ENCODE results near the genes CSMD2 and GJB5.

- PRO-cap, result no peak
- RAMPAGE, long total RNA, 3 experiments, result no peak in any of the 3 experiments
Observed at GRCh38 chr1:32863164-32864108, 7.3 kb downstream of the FNDC5 start.

DNA sequence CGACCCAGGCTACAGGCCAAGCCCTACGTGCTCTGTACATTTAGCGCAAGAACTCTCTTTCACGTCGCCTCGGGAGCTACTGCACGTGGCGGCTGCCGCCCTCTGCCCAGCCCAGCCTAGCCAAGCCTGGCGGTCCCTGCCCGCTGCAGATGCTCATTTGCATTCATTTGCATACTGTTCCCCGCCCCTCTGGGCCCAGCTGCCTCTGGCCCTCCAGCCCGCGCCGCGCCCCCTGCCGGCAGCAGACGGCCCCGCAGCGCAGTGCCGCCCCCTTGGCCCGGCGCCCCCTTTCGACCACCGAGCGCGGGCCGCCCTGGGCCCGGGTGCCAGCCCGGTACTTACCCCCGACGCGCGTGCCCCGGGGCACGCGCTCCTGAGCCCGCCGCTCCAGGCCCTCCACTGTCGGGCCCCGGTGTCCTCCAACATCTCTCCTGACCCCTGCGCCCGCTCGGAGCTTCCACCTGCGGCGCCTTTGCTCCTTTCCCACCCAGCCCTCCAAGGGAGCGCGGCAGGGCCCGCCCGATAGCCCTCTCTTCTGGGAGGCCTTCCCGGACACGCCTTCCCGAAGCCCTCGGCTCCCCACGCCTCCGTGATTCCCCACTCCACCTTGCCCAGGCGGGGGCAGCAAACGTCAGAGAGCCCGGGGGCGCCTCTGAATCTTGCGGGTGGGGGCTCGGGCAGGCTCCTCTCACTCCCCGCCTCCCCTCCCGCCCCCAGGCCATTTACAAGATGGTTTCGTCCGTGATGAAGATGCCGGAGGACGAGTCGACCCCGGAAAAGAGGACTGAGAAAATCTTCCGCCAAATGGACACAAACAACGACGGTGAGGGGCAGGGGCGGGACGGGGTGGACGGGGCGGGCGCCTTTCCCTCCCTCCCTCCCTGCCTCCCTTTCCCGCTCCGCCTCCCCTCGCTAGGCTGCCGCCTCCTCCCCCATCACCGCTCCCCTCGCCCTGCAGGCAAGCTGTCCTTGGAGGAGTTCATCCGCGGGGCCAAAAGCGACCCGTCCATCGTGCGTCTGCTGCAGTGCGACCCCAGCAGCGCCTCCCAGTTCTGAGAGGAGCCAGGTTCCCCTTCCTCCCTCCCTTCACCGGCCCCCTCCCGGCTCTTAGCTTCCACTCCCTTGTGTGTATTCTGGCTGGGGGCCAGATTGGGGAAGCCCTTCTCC lies 6.9 kb downstream of the HPCA start:
- PRO-cap, result no peak
- RAMPAGE, long total RNA, 3 experiments, result no peak in any of the 3 experiments

DNA sequence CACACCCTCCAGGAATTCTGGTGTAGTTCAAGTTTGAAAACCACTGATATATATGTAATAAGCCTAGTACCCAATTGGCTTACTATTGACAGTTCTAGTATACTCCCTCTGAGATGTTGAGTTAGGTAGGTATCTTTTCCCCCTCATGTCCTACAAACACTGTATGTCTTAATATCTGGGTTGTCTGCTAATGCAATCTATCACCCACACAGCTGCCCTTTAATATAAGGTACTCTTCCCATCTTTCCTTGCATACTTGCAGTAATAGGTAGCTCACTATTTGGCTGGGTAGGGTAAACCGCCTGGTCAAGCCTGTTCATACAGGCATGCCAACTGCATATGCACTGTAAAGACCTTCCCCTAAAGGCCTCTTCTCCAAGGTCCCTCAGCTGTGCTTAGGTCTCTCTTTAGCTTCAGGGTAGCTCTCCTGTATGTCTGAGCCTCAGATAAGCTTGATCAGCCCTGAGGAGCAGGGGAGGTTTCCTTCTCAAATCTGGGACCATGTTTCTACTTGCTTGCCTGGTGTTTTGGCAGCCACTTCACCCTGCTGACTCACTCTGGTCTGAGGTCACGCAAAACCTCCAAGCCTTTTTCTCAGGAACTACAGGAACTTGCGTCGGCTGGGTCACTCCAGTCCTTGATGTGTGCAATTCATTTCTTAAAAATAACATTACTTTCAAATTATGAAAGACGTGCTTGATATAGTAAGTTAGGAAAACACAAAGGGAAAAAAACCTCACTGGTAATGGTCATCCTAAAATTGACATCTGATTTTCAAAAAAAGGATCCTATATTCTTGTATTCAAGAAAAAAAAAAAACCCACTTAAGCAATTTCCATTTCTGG lies 24.5 kb upstream of the RNF19B start:
- PRO-cap, result no peak
- RAMPAGE, long total RNA, 3 experiments, result no peak in any of the 3 experiments

DNA sequence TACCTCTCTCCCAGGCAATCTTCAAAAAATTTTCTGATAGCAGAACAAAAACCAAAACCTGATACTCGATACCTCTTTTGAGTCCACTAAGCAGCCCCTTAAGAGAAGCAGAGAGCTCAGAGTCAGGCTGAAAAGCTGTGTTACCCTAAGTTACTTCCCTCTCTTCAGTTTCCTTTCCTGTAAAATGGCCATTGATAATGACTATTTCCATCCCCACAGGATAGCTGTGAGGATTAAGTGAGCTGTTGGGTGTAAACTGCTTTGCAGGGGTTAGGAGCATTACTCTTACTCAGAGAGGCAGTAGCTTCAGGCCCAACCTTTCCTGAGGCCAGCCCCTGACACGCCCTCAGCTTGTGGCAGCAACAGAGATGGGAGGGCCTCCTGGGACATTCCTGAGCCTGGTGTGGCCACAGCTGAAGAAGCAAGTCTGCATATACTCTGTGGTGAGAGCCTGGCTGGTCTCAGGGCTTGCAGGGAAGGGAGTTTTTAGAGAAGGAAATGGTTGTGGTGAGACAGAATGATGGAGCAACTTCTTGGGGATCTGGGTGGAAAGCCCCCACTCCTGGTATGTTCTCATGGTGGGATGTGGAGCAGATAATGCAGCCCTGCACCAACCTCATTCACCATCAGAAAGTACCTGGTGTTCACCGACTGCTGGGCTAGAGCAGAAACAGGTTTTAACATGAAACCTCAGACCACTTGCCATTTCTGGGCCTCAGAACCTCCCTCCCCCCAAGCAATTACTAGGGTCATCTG lies 27.8 kb upstream of the RNF19B start:
- PRO-cap, result no peak
- RAMPAGE, long total RNA, 3 experiments, result no peak in any of the 3 experiments

GRCh38 chr1:33001124-33002478 lies 35.1 kb downstream of the AK2 start:
- PRO-cap, result no peak
- RAMPAGE, long total RNA, 3 experiments, result no peak in any of the 3 experiments

- PRO-cap, result no peak
- RAMPAGE, long total RNA, 3 experiments, result no peak in any of the 3 experiments
Observed at GRCh38 chr1:33055364-33055563, 18.6 kb upstream of the AK2 start.

DNA sequence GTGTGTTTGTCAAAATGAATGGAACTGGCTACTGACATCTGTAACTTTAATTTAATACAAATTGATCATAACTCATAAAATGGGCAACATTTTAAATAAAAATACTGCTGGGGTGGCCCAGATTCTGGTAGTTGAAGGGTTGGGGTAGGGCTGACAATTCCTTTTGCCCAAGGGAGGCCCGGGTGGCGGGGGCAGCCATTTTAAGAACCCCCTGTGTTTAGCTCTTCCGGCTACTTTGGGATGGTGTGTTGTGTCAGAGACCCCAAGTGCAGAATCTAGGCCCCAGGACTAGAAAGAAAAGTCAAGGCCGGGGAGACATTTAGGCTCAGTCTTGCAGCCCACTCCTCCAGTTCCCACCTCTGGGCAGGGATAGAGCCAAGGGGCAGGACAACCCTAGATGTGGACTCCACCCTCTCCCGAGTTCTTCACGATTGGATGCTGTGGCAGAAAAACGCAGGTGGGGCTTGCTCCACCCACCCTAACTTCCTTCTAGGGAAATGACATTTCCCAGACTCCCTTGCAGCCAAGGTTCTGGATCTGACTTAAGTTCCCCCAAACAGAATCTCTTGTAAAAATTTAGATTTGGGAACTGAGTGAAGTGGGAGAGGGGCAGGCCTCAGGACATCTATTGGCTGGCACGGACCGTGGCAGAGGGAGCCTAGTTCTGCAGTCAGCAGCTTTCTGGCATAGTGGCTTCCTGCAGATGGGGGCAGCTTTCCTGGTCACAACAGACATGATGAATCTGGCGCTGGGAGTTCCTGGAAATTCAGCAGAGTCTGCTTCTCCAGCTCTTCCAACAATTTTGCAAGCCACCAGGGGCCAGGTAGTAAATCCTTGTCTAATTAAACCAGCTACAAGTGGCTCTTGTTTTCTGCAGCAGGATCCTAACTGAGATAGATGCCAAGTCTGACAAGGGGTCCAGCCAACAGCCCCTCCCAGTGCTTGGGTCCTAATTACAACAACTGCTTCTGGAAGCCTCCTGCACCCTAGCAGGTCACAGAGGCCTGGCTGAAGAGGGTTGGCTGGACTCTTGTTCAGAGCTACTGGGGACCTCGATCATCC lies 36.1 kb downstream of the TRIM62 start:
- PRO-cap, result no peak
- RAMPAGE, long total RNA, 3 experiments, result no peak in any of the 3 experiments

DNA sequence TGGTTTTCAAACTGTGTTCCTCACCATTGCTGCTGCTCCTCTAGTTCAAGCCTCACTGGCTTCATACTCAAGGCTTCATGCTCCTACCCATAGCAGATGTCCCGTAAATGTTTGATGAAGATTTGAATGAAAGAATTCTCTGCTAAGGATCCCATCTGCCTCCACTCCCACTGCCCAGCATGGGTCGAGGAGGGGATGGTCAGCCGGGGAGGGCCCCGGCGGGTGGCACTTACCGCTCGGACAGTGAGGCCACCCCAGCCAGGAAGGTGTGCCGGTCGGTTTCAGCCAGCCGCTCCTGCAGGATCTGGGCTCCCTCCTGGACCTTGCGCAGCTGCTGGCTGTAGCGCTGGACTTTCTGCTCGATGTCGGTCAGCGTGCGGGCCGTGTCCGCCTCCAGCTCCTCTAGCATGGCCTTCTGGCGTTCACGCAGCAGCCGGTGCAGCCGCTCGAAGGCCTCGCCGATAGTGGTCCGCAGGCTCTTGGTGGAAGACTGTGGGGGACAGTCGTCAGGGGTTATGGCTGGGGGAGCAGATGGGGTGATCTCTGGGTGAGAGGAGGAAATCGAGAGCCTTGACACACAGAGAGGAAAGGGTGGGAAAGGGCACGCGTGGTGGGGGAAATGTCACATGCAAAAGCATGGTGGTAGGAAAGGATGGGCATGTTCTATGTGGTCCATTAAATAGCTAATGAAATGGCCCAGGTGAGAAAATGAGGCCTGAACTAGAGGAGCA lies 22.2 kb downstream of the TRIM62 start:
- PRO-cap, result no peak
- RAMPAGE, long total RNA, 3 experiments, result no peak in any of the 3 experiments

DNA sequence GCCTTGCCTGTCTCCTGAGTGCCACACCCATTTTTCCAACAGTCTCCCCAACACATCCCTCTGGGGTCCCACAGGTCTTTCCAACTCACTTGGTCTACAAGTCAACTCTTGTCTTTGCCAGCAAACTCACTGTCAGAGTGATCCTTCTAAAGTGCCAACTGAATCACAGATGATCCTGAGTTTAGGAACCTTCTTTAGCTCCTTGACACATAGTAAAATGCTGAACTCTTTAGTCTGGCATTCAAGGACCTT lies 19.9 kb downstream of the TRIM62 start:
- PRO-cap, result no peak
- RAMPAGE, long total RNA, 3 experiments, result no peak in any of the 3 experiments

DNA sequence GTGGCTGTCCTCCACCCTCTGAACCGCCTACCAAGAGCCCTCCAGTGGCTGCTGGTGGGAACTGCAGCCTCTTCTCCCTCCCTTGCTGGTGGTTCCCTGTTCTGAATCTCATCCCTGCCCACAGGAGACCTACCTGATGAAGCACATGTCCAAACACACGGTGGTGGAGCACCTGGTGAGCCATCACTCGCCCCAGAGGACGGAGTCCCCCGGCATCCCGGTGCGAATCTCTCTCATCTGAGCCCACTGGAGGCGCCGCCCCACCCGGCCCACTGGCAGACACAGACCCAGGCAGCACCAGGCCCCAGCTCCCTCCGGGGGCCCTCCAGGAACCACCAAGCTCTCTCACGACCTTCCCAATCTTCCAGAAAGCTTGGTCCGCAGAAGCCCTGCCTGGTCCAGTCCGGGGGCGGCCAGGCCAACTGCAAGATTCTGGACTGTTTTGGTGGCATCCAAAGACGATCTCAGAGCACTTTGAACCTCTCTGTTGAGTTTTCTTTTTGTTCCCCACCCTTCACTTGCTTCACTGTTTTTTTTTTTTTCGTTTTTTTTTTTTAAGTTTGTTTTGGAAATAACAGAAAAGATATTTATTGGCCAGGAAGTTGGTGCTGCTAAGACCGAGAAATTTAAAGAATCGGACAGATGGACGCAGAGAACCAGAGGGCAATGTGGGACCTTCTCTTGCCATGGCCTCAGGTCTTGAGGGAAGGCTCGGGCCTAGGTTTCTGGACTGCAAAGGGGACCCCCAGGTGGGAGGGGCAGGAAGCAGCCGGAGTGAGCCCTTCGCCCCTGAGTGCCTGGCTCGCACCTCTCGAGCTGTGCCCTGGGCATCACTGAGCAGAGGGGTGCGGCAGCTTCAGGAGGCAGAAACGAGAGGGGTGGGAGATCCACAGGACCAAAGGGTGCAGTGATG lies 21.8 kb downstream of the A3GALT2 start:
- PRO-cap, result no peak
- RAMPAGE, long total RNA, 3 experiments, result no peak in any of the 3 experiments

DNA sequence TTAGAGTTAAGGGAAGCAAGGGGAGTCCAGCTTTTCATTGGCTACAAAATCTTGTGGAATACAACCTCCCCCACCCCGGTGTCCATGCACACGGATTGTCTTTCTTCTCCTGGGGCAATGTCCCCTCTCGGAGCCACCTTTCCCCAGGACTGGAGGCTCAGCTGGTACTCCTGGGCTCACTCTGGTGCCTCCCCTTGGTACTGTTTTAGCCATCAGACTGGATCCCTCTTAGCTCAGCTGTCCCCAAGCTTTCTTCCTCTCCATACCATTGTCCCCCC lies 165 bp downstream of the A3GALT2 start:
- PRO-cap, result no peak
- RAMPAGE, long total RNA, 3 experiments, result no peak in any of the 3 experiments

DNA sequence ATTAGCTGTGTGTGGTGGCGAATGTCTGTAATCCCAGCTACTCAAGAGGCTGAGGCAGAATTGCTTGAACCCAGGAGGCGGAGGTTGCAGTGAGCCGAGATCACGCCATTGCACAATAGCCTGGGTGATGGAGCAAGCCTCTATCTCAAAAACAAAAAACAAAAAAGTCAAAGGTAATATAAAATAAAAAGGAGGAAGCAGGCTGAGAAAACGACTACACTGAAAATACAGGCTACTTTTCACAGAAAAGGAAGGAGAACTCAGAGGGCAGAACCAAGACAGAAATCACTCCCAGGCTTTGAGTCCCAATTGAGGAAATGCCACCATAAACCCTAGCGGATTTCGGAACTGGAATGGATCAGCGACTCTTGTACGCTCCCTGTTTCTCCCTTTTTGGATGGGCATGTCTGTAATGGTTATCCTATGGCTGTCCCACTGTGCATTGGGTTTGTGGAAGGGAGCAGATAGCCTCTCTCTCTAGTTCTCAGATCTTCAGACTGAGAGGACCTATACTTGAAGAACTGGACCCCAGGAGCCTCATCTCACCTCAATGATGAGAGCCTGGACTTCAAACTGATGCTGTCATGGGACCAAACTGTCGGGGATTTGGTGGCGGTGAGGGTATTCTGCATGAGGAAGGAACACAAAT lies 6.0 kb upstream of the A3GALT2 start:
- PRO-cap, result no peak
- RAMPAGE, long total RNA, 3 experiments, result no peak in any of the 3 experiments

GRCh38 chr1:33345127-33345969 lies 24.4 kb upstream of the A3GALT2 start:
- PRO-cap, result no peak
- RAMPAGE, long total RNA, 3 experiments, result no peak in any of the 3 experiments

DNA sequence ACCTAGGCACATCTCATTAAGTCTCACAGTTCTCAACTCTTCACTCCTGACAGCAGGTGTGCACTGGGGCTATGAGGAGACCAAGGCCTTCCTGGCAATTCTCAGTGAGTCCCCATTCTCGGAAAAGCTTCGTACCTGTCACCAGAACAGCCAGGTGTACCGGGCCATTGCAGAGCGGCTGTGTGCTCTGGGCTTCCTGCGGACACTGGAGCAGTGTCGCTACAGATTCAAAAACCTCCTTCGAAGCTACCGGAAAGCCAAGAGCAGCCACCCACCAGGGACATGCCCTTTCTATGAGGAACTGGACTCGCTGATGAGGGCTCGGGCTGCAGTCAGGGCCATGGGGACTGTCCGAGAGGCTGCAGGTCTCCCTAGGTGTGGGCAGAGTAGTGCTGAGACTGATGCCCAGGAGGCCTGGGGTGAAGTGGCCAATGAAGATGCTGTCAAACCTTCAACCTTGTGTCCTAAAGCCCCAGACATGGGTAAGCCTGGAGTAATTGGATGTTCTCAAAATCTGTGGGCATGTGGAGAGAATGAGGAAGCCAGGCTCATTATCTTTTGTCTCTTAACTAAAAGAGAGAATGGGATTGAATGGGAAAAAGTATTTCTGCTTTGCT lies 20.8 kb downstream of the ZSCAN20 start:
- PRO-cap, result no peak
- RAMPAGE, long total RNA, 3 experiments, result no peak in any of the 3 experiments

- PRO-cap, result no peak
- RAMPAGE, long total RNA, 3 experiments, result no peak in any of the 3 experiments
Observed at GRCh38 chr1:33902891-33903201, 39.0 kb downstream of the HMGB4 start.

- PRO-cap, result unidirectional peak, minus-strand start at chr1:34165230
- RAMPAGE, long total RNA, 3 experiments, result no peak in any of the 3 experiments
Observed at GRCh38 chr1:34164630-34165487, at the start of gene CSMD2. Gene CSMD2, minus strand, starts transcription at chr1:34165230.

GRCh38 chr1:34754451-34755781 lies at the start of gene GJB5:
Gene GJB5, plus strand, starts transcription at chr1:34755047.
- PRO-cap, result no peak
- RAMPAGE, long total RNA, 3 experiments, result no peak in any of the 3 experiments

GRCh38 chr1:34763470-34763942 lies 4.0 kb downstream of the GJB4 start:
- PRO-cap, result no peak
- RAMPAGE, long total RNA, 3 experiments, result no peak in any of the 3 experiments

DNA sequence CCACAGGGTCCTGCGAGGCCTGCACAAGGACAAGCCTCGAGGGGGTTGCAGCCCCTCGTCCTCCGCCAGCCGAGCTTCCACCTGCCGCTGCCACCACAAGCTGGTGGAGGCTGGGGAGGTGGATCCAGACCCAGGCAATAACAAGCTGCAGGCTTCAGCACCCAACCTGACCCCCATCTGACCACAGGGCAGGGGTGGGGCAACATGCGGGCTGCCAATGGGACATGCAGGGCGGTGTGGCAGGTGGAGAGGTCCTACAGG lies 4.3 kb downstream of the GJB3 start:
- PRO-cap, result no peak
- RAMPAGE, long total RNA, 3 experiments, result no peak in any of the 3 experiments

DNA sequence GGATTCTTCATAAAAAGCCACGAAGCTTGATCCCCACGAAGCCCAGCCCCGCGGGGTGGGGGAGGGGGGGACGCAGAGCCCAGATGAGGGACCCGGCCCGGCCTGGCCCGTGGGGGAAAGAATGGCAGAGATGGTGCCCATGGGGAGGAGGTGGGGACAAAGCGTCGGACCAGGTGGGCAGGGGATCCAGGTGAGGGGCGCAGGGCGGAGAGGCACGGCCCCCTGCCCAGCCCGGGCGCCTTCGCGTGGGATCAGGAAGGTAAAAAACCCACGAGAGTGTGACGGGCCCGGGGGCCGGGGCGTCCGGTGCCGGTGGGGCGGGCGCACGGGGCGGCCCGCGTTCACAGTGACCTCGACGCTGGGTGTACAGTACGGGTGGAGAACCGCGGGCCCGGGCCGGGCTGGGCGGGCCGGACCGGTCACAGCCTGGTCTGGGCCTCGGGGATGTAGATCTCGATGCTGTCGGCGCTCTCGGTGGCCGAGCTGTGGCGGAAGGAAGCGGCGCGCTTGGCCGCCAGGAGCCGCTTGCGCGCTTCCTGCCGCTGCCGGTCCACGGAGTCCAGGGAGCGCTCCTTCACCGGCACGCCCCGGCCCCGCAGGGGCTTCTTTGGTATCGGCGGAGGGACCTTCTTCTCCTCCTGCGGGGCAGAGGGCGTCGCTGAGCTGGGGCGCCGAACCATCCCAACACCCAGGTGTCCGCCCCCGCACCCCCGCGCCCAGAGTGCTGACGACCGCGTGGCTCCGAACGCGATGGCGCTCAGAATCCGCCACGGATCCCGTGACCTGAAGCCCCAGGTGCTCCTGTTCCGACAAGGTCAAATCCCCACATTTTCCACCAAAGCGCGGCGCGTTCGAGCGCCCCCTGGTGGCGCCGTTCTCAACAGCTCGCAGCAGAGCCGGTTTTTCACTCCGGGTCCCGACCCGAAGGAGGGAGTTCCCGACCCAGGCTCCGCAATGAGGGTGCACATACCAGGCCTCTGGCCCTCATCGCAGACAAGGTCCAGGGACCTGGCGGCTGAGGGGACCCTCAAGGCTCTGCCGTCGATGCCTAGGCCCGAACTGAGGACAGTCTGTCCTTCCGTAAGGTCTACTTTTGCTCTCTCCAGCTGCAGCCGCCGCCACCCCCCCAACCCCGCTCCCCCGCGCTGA lies 6.5 kb upstream of the SMIM12 start:
- PRO-cap, result bidirectional peak, plus-strand start at position 590 of the sequence, minus-strand start at position 487 of the sequence
- RAMPAGE, long total RNA, 3 experiments, result no peak in any of the 3 experiments

Data from gastrocnemius medialis (tissue), 3 donors.